Tibial nerve (tissue), 3 donors: ENCODE measurements around a stretch of chr20.

DNA sequence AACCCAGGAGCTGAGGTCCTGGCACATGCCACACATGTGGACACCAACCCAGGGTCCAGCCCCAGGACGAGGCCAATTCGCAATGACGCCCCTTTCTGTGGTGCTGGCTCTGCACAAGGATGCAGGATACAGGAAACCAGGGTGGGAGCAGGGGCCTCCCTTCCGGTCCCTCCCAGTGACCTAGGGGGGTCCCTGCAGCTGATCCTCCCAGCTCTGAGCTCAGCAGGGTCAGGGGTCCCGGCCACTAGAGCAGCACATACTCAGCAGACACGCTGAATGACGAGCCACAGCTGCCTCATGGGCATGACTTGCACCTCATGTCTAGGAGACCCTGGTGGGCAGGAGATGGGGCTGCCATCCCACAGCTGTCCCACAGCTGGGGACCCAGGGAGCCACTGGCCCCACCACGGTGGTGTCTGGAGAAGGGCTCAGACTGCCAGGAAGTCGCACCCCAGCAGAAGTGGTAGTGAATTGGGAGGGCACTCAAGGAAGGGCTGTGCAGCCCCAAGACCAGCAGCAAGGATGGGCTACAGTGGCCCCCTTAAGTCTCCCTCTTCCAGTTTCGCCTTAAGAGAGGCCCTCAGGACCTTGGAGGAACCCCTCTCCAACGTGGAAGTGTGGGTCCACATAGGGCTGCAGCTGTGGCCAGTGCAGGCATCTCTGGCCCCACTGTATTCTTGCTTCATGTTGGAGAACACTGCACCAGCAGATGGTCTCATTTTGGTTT lies 3.5 kb downstream of the ARFRP1 start:
- PRO-cap: no peak
- RAMPAGE, long total RNA, 3 experiments: no peak in any of the 3 experiments

DNA sequence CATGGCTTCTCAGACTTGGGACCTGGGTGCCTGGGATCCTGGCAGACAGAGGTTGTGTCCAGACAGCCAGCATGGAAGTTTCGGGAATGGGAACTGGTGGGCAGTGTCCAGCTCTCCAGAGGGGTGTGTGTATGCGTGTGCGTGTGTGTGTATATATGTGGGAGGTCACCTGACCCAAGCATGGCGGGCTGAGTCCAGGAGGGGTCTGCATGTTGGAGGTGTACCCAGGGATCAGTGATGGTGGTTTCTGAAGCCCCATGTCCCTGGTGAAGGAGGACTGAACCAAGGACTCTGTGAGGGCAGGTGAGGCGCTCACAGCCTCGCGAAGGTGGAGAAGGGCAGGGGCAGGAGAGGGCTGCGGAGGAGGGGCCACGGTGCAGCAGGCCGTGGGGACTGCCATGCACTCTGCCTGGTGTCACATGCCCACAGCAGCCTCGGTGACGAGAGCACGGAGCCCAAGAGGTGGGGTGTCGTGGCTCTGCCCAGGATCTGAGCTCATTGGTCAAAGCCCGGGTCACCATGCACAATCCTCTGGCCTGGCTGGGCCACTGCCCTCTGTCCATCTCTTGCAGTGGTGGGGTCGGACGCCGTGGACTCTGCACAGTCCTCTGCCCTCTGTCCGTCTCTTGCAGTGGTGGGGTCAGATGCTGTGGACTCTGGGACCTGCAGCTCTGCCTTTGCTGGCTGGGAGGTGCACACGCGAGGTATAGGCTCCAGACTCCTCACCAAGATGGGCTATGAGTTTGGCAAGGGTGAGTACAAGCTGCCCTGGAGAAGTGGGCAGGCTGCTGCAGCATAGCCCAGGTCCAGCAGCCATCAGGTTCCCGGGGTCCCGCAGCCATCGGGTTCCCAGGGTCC lies 2.2 kb upstream of the LIME1 start:
- PRO-cap: no peak
- RAMPAGE, long total RNA, 3 experiments: no peak in any of the 3 experiments

DNA sequence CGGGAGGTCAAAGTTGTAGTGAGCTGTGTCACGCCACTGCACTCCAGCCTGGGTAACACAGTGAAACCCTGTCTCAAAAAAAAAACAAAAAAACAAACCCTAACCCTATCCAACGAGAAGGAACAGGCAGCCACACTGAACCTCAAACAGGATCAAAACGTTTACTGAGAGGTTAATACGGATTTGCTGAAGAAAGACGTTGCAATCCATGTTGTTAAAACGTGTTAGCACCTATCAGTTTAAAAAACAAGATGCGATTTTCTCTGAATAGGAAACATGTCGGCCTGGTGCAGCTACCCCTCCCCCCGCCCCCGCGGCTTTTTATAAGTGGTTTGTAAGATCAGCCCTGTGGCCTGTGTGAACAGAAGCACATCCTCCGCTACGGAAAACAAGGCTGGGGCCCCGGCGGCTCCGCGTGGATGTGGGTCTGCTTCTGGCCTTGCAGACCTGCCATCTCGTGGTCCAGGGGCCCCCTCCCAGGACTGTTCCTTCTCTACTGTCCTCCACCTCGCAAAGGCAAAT lies 11.3 kb downstream of the SLC2A4RG start:
- PRO-cap: no peak
- RAMPAGE, long total RNA, 3 experiments: no peak in any of the 3 experiments

DNA sequence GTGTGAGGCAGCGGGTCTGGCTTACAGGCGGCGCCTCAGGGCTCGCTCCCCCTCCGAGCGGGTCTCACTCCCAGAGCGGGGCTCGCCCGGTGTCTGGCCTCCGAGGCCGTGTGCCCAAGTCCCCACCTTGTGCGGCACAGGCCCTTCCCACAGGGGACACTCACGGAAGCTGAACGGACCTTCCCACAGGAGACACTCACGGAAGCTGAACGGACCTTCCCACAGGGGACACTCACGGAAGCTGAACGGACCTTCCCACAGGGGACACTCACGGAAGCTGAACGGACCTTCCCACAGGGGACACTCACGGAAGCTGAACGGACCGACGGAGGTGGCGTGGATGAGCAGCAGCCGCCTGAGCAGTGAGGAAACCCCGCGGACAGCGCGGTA lies 23.3 kb downstream of the ZBTB46 start:
- PRO-cap: no peak
- RAMPAGE, long total RNA, 3 experiments: no peak in any of the 3 experiments

DNA sequence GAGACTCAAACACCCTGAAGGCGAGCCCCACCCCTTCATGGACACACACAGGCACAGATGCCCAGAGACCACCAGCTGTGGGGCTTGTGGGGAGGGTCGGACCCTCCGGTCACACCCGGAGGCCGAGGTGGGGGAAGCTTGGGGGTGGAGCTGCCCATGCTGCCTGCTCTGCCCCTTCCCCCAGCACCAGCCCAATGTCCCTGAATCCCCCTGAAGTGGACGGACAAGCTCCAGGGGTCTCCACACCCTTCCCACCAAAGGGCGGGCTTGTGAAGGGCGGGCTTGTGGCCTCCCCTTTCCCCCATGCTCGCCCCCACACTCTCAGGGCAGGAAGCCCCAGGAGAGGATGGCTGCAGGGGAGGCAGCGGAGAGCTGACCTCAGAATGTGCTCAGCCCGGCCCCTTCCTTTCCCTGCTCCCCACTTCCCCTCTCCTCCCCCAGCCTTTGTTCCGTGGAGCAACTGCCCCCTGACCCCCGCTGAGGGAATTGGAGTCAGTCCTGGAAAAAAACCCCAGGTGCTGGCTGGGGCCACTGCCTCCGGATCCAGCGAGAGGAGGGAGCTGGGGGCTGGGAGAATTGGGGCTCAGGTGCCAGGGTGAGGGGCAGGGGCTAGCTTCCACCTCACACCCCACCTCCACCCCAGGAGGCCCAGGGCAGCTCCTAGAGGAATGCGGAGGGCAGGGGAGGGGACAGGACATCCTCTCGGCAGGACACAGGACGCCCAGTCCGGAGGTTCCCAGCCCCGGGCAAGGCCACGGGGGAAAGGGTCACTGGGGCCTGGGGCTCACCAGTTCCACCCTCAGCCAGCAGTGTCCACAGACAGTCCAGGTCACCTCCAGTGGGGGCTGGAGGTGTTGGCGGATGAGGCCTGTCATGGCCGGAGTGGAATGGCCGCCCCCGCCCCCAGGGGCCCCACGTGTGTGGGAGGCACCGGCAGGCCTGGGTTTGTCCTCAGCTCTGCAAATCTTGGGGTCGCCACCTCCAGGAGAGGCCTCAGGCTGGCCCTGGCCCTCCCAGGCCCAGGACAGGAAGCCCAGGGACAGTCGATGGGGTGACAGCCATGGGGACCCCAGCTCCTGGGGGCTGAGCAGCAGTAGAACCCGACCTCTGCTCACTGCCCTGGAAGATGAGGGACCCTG lies 13.5 kb upstream of the ABHD16B start:
- PRO-cap: no peak
- RAMPAGE, long total RNA, 3 experiments: no peak in any of the 3 experiments

DNA sequence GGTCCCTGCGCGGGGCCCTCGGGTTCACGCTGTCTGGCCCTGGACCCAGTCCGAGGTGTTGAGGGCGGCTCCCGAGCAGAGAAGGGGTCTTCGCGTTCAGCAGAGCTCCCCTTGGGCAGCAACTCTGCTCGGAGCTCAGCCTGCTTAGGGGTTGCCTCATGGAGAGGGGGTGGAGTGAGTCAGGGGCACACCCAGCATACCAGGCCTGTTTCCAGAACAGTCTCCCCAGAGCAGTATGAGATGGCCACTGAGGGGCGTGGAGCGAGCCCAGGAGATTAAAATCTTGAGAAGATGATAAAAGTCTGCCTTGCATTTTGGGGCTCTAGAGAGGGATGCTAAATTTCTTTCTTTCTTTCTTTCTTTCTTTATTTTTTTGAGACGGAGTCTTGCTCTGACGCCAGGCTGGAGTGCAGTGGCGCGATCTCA lies 692 bp downstream of the TPD52L2 start:
- PRO-cap: bidirectional peak, plus-strand start at position 228 of the sequence, minus-strand start at position 126 of the sequence
- RAMPAGE, long total RNA, 3 experiments: start-site peak on the minus strand in 1 of 3 experiments, centred at position 151 of the sequence, 9 reads per replicate

GRCh38 chr20:63877656-63878150 lies 12.6 kb downstream of the TPD52L2 start:
- PRO-cap: no peak
- RAMPAGE, long total RNA, 3 experiments: no peak in any of the 3 experiments

GRCh38 chr20:63884518-63884905 lies 10.4 kb upstream of the DNAJC5 start:
- PRO-cap: no peak
- RAMPAGE, long total RNA, 3 experiments: no peak in any of the 3 experiments

GRCh38 chr20:63893493-63894102 lies 1.3 kb upstream of the DNAJC5 start:
- PRO-cap: no peak
- RAMPAGE, long total RNA, 3 experiments: no peak in any of the 3 experiments

- PRO-cap: no peak
- RAMPAGE, long total RNA, 3 experiments: no peak in any of the 3 experiments
Observed at GRCh38 chr20:63906813-63907760, 12.2 kb downstream of the DNAJC5 start.

DNA sequence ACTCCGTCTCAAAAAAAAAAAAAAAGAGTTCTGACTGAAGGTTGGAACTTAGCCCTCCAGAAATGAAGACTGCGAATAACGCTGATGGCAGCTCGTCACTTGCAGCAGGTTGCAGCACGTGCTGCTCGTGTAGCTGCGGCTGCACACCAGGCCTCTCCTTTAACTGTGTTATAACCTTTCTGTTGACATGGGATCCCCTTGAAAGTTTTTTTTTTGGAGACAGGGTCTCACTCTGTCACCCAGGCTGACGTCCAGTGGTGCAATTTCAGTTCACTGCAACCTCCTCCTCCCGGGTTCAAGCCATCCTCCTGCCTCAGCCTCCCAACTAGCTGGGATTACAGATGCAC lies 26.6 kb downstream of the DNAJC5 start:
- PRO-cap: no peak
- RAMPAGE, long total RNA, 3 experiments: start-site peak on the plus strand in 1 of 3 experiments, centred at position 212 of the sequence, 25 reads per replicate

DNA sequence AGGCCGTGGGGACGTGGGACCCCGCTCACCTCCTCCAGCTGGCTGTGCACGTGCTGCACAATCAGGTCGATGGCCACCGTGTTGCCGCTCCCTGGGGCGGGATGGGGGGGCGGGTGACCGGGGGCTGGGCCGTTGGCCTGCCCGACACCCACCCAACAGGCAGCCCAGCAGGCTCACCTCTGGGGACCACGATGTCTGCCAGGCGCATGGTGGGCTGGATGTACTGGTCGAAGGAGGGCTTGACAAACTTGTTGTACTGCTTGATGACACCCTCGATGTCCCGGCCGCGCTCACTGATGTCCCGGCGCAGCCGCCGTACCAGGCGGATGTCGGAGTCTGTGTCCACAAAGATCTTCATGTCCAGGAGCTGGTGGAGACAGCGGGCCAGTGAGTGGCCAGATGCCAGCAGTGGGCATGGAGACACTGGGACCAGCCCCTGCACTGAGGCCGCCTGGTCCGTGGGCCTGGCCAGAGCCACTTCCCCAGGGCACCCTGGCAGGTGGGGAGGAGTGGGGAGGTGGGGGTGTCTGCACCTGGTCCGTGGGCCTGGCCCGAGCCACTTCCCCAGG lies 11.8 kb downstream of the UCKL1 start:
- PRO-cap: no peak
- RAMPAGE, long total RNA, 3 experiments: start-site peak on the plus strand in 1 of 3 experiments, centred at position 391 of the sequence, 6 reads per replicate

- PRO-cap: no peak
- RAMPAGE, long total RNA, 3 experiments: no peak in any of the 3 experiments
Observed at GRCh38 chr20:63972245-63972956, 2.7 kb upstream of the ZNF512B start.

DNA sequence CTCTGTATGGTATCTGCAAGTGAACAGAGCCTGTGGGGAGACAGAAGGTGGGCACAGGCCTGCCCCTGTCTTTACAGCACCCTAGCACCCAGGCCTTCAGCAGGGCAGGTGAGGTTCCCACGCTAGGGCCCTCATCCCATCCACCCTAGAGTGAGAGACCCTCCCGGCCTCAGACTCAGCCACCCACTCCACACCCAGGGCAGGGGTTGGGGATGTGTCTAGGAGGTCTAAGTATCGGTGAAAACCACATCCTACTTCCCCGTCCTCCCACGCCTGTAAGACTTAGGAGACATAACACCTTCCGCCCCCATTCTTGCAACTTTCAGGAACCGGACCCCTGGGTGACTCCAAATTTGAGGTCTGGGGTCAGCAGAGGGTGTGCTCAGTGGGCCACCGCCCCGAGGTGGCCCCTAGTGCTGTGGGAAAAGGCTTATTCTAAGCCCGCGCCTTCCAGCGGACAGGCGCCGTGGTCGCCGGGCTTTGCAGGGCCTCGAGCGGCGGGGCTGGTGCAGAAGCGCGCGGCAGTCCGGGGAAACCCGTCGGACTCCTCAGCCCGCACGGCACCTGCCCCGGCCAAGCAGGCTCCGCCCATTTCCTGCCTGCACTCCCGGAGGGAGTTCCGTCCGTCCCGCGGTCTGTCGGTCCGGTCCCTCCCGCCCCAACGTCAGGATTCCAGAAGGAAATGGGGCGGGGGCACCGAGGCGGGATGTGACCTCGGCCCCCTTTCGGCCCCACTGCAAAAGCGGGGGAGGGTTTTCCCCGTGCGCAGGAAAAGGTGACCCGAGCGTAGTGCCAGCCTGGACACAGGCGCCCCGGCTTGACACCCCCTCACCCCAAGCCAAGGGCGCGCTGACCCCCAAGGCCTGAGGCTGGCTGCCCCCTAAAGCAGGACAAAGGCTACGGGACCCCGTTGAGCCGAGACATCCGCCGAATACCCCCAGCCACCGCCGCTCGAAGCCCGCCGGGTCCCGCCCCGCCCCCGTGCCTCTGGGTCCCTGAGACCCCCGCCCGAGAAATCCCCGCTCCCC lies 796 bp downstream of the SAMD10 start:
- PRO-cap: unidirectional peak, plus-strand start at position 604 of the sequence
- RAMPAGE, long total RNA, 3 experiments: no peak in any of the 3 experiments

GRCh38 chr20:63979799-63980706 lies 611 bp upstream of the SAMD10 start:
- PRO-cap: no peak
- RAMPAGE, long total RNA, 3 experiments: no peak in any of the 3 experiments

- PRO-cap: no peak
- RAMPAGE, long total RNA, 3 experiments: no peak in any of the 3 experiments
Observed at GRCh38 chr20:64038437-64039707, 2.9 kb downstream of the C20orf204 start.

DNA sequence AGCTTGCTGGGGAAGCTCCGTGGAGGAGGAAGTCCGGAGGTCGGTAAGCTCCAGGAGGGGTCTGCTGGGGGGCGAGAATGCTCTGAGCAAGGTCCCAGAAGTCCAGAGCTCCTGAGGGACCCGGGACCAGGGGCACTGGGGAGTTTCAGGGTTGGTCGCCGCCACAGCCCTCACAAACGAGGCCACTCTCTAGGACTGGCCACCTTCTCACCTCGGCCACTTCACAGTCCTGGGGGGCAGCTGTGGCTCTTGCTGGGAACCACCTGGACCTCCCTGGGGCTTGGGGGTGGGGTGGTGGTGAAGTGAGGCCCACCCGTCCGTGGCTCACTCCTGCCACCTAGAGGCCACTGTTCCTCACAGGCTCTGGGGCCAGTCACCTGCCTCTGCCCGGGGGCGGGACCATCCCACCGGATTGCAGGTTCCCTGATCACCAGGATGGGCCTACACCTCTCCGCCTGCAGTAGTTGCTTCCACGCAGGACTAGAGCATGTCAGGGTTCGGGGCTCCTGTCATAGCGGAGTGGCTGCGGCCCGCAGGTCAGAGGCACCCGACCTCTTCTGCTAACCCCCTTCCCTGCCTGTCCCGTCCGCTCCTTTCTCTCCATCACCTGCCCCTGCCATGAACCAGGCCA lies 5.3 kb upstream of the TCEA2 start:
- PRO-cap: no peak
- RAMPAGE, long total RNA, 3 experiments: no peak in any of the 3 experiments

- PRO-cap: no peak
- RAMPAGE, long total RNA, 3 experiments: no peak in any of the 3 experiments
Observed at GRCh38 chr20:64069750-64070176, 6.8 kb downstream of the TCEA2 start.

GRCh38 chr20:64076980-64077704 lies 2.2 kb downstream of the RGS19 start:
- PRO-cap: no peak
- RAMPAGE, long total RNA, 3 experiments: no peak in any of the 3 experiments

- PRO-cap: no peak
- RAMPAGE, long total RNA, 3 experiments: no peak in any of the 3 experiments
Observed at GRCh38 chr20:64082412-64082868, 1.8 kb downstream of the LKAAEAR1 start.